Occipital lobe (tissue), 2 donors: ENCODE results near the genes PLIN3 and NRTN.

GRCh38 chr19:4502343-4502836, 15.9 kb downstream of the PLIN4 start:
- RAMPAGE, long total RNA: no peak

GRCh38 chr19:4653873-4654278, 14.6 kb downstream of the TNFAIP8L1 start:
- RAMPAGE, long total RNA: no peak

DNA sequence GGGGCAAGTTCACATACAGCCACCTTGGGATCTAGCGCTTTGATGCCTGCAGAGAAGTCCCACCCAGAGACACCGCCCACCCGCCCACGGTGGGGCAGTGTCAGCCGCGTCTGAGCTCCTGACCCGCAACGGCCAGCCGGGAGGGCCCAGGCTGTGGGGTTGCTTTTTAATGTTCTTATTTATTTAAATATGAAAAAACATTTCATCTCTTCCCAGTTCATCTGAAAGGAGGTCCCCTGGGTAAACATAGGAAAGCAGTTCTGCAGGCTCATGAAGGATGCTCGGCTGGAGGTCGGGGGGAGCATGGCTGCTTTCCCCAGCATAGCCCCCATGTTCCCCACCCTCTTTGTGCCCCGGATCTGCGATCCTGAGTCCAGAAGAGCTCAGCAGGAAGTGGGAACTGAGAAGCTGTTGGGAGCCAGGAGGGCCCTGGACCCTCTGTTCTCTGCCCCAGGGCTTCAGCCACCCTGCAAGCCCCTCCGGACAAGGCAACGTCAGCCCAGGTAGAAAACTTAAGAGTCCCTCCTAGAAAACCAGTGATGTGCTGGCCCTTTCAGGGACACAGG, 12.7 kb downstream of the MYDGF start:
- RAMPAGE, long total RNA: no peak

DNA sequence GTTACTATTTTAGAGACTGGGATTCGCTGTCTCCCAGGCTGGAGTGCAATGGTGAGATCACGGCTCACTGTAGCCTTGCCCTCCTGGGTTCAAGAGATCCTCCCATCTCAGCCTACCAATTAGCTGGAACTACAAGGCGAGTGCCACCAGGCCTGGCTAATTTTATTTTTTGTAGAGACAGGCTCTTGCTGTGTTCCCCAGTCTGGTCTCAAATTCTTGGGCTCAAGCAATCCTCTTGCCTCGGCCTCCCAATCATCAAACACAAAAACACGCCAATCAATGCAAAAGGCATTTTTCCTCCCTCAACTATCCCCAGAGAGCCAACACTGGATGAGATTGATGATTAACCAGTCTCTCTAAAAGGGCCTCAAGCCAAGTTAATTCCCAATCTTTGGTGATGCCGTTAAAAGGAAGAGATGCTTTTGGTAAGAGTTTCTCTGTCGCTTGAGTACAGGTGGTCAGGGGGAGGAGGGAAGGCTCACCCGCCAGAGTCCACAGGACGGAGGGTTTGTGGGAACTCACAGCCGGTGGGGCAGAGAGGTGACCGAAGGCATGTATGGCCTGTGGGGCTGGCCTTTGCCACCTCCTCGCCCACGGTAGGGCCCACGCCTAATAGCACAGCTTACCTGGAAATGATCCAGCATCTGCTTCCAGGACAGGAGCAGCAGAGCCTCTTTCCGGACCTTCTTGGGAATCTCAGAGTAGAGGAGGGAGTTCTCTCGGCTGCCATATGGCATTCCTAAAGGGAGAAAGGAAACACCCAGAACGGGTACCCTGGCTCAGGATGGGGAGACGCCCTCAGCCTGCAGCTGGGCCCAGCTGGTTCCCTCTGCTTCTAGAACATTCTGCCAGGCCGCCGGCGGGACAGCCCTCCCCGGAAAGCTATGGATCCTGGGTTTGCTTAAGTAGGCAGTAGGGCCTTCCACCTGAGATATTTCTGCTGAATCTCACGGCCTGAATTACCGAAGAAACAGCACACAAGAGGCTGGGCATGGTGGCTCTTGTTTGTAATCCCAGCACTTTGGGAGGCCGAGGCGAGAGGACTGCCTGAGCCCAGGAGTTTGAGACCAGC, 18.1 kb downstream of the DPP9 start:
- RAMPAGE, long total RNA: no peak

DNA sequence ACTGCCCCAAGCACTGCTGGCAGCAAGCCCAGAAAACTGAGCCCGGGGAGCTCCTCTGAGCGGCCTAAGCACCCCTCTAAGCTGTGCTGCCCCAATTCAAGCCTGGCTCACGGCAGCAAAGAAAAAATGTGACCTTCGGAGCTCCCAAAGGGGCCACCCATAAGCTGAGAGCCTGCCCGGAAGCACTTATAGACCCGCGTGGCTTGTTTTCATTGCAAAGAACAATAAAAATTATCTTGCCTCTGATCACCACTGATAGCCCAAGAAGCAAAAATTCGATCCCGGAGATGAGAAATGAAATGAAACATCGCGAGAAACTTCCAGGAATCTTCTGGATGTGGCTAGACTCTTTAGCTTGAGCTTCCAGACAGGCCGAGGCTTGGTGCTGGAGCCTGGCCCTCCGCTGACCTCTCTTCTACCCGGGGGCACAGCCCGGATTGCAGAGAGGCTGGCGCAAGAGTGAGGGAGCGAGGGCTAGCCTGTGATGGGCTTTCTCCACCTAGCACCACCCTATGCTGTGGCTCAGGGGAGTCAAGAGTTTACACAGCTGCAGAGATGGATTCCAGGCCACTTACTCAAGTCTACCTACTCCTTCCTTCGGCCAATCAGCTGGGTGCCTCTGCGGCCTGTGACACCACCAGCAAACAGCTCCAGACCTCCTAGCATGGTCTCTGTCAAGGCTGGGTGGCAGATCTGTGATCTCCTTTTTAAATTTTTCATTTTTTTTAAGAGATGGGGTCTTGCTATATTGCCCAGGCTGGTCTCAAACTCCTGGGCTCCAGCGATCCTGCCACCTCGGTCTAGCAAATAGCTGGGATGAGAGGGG, 6.1 kb downstream of the DPP9 start:
- RAMPAGE, long total RNA: no peak

GRCh38 chr19:4791879-4792846, 629 bp downstream of the FEM1A start:
- RAMPAGE, long total RNA: no peak

DNA sequence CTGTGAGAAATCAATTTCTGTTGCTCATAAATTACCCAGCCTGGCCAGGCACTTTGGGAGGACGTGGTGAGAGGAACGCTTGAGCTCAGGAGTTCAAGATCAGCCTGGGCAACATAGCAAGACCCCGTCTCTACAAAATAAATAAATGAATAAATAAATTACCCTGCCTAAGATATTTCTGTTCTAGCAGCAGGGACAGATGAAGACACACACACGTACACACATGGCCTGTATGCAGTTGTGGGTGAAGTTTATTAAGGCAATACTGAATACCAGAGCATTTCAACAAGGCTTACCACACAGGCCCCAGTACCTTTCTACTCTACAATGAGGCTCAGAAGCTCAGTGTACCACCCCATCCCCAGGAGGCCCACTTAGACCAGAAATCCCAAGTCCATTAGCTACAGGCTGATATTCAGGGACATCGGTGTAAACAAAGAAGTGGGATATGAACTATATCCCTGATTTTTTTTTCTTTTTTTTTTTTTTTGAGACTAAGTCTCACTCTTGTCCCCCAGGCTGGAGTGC, 6.7 kb upstream of the TICAM1 start:
- RAMPAGE, long total RNA: no peak

DNA sequence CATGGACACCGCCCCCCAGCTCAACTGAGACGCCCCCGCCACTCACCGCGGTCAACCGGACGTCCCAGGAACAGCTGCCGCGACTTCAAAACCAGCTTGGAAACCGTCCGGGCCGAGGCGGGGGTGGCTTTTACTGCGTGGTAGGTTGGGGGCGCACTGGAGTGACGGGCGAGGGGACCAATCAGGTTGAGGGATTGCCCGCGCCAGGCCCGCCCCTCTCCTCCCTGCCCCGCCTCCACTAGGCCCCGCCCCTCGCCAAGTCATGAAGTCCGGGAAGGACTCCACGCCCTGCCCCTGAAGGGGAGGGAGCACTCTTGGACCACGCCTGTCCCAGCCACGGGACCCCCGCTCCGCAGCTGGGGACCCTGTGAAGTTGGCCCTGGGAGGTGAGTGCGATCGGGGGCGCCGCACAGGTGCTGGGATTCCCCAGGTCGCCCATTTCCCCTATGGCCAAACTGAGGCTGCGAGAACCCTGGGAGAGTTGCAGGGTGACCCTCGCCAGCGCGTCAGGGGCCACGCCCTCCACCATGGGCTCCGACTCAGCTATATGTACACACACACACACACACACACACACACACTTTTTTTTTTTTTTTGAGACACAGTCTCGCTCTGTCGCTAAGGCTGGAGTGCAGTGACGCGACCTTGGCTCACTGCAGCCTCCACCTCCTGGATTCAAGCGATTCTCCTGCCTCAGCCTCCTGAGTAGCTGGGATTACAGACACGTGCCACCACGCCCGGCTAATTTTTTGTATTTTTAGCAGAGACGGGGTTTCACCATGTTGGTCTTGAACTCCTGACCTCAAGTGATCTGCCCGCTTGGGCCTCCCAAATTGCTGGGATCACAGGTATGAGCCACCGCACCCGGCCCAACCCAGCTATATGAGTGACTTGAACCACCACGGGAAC, at the start of gene PLIN3:
PLIN3 (minus strand) TSS at position 105 of the 909 bp plus-strand sequence.
- RAMPAGE, long total RNA: no peak

GRCh38 chr19:4927423-4927913, 18.2 kb downstream of the UHRF1 start:
- RAMPAGE, long total RNA: no peak

DNA sequence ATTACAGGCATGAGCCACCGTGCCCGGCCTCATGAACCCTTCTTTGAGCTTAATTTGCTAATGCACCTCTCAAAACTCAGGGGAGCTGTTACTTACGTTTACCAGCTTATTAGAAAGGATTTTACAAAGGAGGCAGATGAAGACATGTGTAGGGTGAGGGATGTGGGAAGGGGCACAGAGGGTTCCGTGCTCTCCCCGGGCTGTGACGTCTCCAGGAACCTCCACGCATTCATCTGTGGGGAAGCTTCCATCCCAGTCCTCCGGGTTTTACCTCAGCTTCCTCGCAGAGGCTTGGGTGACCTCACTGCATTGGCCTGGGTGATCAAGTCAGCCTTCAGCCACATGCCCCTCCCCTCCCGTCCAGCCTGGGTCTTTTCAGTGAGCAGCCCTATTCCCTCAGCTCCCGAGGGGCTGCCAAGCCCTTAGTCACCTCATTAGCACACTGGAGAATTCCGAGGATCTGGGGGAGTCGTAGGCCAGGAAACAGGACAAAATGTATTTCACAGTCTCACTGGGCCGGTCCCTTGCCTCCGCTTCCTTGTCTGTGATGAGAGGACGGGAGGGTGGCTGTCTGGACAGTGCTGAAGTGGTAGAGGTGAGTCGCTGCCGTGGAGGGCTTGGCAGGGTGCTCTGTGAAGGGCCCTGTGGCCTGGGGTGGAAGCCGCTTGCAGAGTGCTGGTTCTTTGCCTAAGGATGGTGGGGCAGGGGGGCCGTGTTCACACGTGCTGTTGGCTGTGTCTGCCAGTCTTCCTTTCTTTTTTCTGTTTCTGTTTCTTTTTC, 19.8 kb downstream of the KDM4B start:
- RAMPAGE, long total RNA: no peak

GRCh38 chr19:5018296-5018725, 49.4 kb downstream of the KDM4B start:
- RAMPAGE, long total RNA: no peak

DNA sequence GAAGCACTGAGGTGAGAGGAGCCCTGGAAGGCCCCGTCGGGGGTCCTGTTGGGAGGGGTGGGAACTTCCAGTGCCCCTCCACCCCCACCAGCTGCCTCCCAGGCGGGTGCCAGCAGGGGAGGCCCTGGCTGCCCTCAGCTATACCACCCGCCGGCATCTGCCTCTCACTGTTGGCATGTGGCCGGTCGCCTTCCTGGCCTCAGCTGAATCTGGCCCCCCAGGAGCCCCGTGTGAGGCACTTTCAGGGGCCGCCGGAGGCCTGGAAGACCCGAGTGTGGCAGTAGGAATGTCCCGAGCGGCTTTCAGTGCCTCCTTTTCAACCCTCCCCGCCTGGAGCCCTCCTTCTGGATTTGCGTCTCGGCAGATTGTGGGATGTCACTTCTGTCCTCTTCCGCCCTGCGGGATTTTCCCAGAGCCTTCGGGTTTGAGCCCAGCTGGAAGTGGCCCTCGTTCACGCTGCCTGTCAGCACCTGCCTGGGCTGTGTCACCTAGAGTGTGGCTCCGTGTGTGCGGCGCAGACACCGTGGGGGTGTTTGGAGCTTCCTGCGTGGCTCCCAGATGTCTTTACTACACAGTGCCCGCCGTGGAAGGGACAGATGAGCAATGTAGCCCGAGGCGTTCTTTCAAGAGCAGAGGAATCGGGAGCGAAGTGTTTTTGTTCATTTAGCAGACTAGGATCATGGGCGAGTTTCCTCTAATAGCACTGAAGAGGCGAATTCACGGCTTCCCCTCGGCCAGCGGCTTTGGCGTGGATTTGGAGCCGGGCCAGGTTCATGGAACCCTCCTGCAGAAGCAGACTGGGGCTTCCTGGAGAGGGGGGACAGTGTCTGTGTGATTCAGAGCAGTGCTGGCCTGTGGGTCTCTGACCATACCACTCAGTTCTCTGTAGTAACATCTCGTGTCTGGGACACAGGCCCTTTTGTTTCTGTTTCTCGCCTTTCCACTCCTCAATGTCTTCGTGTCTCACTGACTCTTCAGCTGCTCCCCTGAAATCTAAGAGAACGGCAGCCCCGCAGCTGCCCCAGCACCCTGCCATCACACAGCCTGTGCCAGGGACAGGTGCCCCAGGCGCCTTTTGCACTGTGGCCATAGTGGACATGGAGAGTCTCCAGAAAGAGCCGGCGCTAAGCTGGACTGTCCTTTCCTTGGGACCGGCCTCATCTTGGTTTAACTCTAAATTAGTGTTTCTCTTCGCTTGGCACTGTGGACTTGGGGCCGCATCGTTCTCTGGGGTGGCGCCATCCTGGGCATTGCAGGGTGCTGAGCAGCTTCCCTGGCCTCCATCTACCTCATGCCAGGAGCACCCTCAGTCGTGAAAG, 68.0 kb downstream of the KDM4B start:
- RAMPAGE, long total RNA: no peak

DNA sequence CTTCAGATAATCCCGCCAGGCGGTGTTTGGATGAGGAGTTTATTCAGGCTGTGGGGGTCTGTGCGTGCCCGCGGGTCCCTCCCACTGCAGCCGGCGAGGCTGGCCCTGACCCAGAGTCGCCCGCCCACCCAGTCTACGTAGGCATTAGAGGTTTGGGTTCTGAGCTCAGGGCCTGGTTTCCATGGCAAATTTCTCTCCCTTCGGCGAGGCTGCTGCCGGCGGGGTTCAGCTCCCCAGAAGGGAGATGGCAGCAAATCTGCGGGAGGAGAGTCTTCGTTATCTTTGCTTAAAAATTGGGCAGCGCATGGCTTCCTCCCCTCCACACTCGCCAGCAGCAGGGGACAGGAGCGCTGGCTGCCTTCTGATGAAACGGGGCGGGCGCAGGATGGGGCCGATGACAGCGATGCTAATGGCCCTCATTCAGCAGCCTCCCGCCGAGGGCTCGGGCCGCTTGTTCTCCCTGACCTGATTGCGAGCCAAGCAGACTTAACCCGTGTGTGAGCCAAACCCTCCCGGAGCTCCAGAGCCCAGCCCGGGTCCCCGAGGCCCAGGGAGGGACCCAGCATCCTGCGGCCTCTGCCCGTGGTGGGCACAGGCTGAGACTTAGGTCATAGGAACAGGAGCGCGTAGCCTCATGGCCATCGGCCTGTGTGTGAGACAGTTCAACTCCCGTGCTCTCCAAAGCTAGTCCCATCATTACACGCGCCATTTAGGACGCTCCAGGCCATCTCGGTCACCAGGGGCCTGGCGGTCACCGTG, 90.2 kb downstream of the KDM4B start:
- RAMPAGE, long total RNA: no peak

DNA sequence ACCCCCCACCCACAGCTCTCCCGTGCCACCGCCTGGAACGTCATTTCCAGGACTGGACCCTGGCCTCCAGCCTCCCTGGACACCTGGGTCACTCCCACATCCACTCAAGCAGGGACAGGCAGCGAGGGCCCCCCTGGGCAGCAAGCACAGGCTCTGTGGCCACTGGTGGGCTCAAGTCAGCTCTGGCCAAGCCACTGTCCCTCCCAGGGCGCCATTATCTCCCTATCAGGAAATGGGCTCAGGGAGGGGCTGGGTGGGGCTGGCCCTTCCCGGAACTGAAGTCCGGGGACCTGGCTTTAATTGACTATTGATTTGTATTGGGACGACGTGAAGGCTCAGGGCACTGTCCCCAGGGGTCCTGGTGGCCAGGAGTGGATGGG, 49.8 kb downstream of the PTPRS start:
- RAMPAGE, long total RNA: no peak

GRCh38 chr19:5336411-5336922, 4.1 kb downstream of the PTPRS start:
- RAMPAGE, long total RNA: no peak

GRCh38 chr19:5352457-5353032, 11.9 kb upstream of the PTPRS start:
- RAMPAGE, long total RNA: no peak

- RAMPAGE, long total RNA: no peak
Measured at GRCh38 chr19:5537711-5538433, 82.7 kb downstream of the ZNRF4 start.

GRCh38 chr19:5584664-5584863, 38.0 kb downstream of the SAFB2 start:
- RAMPAGE, long total RNA: no peak

DNA sequence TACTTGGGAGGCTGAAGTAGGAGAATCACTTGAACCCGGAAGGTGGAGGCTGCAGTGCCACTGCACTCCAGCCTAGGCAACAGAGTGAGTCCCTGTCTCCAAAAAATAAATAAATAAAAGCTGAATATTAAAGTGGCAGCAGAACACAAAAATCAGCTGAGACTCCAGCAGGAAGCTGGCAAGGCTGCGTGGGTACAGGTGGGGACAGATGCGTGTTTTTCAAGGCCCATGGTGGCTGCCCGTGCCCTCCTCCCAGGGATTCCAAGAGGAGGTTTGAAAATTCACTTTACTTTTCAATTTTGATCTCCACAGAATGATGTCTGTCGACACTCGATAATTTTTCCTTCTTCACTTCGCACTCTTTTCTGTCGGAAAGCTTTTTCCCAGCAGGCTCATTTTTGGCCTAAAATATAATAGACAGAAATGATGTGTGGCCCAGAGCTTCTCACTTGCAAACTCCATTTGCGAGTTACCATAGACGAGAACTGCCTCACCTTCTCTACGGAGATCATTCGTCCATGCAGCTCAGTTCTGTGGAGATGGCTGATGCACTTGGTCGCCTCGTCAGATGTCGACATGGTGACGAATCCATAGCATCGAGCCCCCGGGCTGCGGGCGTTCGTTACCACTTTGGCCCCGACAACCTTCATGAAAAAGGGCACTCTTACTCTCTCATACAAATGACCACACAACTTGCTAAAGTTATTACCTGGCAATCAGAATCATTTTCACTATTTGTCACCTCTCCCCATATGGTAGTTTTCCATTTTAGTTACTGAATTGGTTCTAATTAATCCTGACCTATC, 18.1 kb downstream of the SAFB2 start:
- RAMPAGE, long total RNA: no peak

DNA sequence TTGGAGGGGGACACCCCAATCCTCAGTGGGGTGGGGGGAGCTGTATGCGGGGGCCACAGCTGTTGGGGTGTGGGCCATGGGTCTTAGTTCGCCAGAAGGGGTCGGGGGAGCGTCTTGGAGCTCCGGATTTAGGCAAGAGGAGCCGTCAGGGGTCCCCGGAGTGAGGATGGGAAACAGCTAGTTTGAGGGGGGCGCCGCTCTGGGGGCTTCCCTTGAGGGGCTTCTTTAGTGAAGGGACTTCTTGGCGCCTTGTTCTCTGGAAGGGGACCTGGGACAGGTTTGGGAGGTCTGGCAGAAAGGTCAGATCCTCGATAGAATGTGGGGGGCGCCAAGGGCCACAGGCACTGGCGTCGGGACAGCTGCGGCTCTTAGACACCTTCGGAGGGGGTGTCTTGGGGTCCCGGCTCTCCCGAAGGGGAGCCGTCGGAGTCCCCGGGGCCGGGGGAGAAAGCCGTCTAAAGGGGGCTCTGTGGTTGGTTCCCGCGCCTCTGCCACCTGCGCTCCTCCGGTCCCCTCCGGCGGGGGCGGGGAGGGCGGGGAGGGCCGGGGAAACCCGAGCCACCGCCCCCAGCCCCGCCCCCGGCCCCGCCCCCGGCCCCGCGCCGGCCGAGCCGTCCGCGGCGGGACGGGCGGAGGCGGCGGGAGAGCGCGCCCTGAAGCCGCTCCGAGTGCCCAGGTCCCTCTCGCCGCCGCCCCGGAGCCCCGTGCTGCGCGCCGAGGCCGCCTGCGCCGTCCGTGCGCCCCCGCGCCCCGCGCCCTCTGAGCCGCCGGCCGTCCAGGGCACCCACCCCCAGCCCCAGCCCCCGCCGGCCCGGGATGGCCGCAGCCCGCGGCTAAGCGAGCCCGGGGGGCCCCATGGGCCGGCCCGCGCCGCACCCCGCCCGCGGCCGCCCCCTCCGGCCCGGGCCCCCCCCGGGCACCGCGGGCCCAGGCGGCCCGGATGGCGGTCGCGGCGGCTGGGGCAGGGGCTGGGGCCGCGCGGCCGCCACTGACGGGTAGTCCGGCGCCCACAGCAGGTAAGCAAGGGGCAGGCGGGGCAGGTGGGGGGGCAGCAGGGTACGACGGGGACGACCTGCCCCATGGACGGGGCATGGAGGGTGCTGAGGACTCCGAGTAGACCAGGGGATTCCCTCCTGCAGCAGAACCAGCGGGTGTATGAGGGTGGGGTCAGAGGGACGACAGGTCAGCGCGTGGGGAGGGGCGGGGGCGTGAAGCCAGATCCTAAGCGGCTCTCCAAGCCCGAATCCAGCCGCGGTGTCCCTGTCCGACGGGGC, at the start of gene NRTN:
NRTN (plus strand) TSS at position 632 of the 1,274 bp plus-strand sequence.
- RAMPAGE, long total RNA: no peak